ENCODE data around the genes HBA2, LUC7L and METRN.

- PRO-cap: no peak
Observed at GRCh38 chr16:64605-65077, 7.8 kb downstream of the RHBDF1 start.

DNA sequence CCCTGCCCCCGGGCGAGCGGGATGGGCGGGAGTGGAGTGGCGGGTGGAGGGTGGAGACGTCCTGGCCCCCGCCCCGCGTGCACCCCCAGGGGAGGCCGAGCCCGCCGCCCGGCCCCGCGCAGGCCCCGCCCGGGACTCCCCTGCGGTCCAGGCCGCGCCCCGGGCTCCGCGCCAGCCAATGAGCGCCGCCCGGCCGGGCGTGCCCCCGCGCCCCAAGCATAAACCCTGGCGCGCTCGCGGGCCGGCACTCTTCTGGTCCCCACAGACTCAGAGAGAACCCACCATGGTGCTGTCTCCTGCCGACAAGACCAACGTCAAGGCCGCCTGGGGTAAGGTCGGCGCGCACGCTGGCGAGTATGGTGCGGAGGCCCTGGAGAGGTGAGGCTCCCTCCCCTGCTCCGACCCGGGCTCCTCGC is at the start of gene HBA2:
Gene HBA2 (plus strand): TSS at position 247 of the 416 bp plus-strand sequence.
- PRO-cap: no peak

DNA sequence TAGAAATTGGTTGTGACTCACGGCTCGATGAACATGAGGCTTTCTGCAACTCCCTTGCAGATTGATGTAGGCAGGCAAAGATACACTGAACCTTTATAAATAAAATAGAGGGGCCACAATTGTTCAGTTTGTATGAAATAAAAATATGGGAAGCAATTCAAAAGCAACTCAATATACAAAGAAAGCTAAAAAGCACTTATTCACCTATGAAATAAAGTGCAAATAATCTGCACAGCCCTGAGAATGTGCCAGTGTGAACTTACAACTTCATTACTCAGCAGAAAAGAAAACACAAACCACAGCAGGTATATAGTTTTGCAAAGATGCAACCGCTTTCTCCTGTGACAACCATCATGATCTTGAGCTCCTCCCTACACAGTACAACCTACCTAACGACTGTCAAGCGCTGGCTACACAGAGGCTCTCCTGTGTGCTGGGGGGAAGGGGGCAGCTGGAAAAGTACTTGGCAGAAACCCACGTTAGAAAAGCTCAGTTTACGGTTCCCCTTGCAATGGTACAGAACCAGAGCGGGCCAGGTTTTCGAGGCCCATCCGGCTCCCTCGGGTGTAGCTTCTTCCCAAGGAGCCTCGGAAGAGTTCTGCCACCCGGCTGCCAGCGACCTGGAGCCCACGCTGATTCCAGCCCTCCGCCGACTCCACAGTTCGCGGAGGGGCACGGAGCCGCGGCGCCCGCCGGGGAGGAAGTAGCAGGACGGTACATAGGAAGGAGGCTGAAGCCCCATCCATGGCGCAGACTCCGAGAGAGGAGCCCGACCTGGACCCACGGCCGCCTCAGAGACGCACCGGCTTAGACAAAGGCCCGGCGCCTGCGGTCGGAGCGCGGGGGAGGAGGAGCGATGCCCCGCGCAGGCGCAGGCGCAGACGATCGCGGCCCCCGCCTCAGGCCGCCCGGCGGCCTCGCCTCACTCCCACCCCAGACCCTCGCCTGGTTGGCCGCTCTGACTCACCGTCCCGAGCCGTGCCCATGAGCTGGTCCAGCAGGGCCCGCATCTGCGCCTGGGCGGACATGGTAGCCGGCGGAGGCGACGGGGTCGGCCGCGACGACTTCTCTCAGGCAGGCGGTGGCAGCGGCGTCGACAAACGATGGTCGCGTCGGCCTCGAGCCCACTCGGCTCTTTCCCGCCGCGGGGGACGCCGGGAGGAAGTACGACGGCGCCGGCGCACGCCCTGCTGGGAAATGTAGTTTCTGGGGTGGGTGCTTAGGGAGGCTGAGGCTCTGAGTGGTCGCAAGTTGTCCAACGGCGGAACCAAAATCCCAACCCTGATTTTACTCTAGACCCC is at the start of gene LUC7L:
Gene LUC7L (minus strand): TSS at position 1,138 of the 1,301 bp plus-strand sequence.
- PRO-cap: bidirectional peak, plus-strand start at position 880 of the sequence, minus-strand start at position 793 of the sequence; unidirectional peak, minus-strand start at position 1,138 of the sequence

GRCh38 chr16:260980-261764 is 14.6 kb downstream of the RGS11 start:
- PRO-cap: no peak

- PRO-cap: no peak
Observed at GRCh38 chr16:268093-269192, 7.3 kb downstream of the RGS11 start.

- PRO-cap: no peak
Observed at GRCh38 chr16:380816-381590, 775 bp downstream of the PGAP6 start.

GRCh38 chr16:381591-381781 is 292 bp downstream of the PGAP6 start:
- PRO-cap: no peak

GRCh38 chr16:396602-396882 is 457 bp upstream of the NME4 start:
- PRO-cap: no peak

GRCh38 chr16:584152-584741 is 5.6 kb upstream of the RAB40C start:
- PRO-cap: no peak

GRCh38 chr16:588469-589050 is 1.3 kb upstream of the RAB40C start:
- PRO-cap: no peak

- PRO-cap: no peak
Observed at GRCh38 chr16:634758-635488, 1.2 kb downstream of the METTL26 start.

DNA sequence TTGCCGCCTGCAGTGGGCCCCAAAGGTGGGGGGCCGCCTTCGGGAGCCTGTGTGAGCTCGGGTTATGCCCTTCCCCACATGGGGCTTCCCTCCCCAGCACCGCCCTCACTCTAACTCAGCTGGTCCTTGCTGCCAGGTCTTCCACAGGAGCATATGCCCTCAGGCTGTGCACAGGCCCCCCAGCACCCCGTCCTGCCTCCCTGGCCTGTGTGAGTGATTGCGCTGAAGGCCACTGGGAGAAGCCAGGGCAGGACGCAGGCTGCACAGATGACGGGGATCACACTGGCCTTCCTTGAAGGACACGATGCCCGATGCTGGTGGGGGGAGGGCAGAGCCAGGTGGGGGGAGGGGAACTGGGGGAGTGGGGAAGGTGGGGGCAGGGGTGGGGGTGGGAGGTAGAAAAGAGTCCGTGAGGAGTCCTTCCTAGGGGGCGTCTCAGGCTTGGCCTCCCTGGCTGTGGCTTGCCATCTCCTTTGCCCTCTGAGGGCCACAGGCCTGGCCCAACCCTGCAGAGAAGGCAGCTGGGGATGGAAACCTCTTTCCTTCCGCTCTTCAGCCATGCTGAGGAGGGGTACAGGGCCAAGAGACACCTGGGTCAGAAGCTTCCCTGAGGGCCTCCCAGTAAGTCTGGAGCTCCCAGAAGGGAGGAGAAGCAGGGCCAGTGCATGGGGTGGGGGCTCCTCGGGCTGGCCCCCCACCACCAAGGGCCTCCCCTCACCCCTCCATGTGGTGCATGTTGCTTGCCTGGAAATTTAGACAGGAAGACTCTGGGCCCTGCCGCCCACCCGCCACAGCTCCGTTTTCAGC is 2.4 kb upstream of the METTL26 start:
- PRO-cap: no peak

DNA sequence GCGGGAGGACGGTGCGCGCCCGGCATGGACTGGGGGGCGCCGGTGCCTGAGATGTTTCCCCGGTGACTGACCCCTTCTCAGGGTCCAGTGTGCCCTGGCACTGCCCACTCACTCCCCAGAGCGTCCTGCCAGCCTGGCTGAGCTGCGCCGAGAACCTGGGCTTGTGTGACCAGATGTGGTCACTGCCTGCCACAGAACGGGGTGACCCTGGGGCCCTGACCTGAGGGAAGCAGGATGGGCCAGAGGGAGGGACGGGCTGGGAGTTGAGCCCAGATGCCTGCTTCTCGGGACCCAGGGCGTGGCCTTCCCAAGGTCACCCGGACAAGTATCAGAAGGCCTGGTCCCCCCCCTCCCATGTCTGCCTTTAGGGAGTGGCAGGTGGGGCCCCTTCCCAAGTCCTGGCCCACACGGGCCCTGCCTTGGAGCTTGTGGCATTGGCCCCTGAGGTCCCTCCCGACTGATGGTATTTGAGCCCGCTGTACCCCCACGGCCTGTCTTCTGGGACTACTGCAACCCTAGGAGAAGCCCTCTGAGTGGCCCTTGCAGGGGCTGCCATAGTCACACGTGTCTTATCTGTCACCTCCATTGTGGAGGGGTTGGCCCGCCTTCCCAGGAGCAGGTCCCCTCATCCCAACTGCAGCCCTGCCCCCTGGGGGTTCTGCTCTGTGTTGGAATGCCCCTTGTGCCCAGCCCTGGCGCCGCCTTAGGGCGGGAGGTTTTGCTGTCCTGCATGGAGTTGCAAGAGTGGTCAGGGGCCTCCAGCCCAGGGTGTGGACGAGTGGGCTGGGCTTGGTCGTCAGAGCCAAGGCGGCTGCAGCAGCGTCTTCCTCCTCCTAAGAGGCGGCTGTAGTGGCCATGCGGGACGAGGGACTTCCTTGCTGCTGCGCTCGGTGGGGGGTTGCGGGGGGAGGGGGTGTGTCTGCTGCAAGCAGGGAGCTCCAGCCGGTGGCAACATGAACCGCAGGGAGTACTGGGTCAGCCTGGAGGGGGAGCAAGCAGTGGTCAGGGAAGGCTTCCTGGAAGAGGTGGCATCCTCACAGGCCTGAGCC is 799 bp upstream of the RHBDL1 start:
- PRO-cap: no peak

GRCh38 chr16:693624-694701 is 3.8 kb upstream of the WDR24 start:
- PRO-cap: no peak

DNA sequence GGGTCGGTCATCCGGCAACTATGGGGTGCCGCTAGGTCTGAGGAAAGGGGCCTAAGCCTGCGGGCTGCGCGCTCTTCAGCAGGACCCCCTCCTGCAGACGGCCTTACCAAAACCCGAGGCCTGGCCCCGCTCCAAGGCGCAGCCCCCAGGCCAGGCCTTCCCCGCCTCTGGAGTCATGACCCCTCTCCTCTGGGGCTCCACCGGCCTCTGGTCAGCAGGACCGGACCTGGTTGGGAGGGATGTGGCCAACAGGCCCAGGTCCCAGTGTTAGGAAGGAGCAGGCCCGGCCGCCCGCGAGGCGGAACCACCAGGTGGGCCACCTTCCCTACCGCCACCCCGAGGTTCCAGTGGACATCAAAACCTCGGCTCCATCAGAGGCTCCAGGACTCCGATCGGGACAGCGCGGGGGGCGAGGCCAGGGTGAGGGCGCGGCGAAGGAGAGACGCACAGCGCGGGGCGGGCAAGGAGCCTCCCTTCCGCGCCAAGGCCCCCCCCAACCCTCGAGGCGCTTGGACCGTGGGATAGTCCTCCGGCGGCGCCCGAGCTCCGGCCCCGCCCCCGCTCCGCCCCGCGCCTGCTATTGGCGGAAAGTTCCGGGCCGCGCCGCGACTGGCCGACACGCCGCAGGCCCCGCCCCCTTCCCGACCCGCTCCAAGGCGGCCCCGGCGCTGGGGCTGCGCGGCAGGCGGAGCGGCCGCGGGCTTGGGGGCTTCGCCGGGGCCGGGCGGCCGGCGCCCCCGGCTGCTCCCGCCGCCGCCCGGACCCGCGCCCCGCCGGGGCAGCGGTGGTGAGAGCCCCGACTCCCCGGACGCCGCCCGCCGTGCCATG is at the start of gene METRN:
Gene METRN (plus strand): TSS at position 654 of the 828 bp plus-strand sequence.
- PRO-cap: bidirectional peak, plus-strand start at position 654 of the sequence, minus-strand start at position 511 of the sequence

GRCh38 chr16:715293-715658 is 358 bp downstream of the METRN start:
- PRO-cap: no peak

GRCh38 chr16:761847-762673 is 1.5 kb downstream of the MSLN start:
- PRO-cap: no peak

GRCh38 chr16:785135-786472 is 2.6 kb downstream of the RPUSD1 start:
- PRO-cap: no peak

DNA sequence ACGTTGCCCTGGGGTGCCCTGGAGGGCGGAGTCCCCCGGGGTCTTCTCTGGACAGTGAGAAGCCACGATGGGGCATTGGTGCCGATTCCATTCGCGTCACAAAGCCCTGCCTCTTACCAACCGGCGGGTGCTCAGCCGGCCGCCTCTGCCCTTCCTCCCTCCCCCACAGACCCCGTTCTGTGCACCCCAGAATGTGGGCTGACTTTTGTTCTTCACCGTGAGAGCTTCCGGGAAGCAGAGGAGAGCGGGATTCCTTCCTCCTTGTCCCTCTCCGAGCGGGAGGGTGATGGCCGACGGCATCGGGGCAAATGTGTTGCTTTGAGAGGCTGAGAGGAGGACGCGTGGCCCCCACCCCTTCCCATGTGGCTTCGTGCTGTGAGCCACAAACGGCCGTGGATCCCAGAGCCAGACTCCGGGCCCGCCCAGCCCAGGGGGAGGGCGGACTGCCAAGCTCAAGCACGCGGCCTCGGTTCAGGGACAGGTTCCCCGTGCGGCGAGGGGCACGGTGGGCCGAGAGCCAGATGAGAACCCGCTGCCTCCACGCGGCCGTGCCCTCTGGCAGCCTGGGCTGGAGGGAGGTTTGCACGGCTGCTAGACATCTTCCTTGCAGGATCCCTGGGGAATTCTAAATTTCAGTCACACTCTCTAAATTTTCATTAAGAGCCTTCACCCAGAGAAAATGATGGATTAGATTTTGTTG is 24.7 kb upstream of the GNG13 start:
- PRO-cap: no peak

DNA sequence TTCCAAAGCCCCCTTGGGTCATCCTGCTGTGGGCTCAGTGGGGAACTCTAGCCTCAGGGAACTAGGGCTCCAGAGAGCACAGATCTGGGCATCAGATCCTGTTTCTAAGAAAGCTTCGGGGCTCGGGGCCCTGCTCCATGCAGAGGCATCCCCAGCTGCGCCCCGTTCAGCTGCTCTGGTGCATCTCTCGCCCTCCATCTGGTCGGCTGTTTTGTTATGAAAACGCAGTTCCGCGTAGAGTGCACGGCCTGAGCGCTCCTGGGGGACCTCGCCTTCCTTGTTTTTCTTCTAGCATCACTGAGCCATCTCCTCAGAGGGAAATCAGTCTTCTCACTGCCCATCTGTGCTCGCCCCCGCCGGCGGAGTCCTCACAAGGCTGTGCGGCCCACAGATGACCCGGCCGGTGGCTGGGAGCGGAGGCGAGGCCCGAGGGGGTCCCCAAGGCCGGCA is 72.4 kb upstream of the GNG13 start:
- PRO-cap: no peak

Measured in Metastatic Pancreatic Carcinoma in the Ovary (tissue), 1 donor.